ENCODE measurements around the genes CCL4L2, TBC1D3G, TBC1D3H and GGNBP2.

- RRBS = no CpG with 5 or more reads among the region's 6 CpGs
These were observed at the start of gene CCL4L2 for GRCh38 chr17:36210750-36211291. Gene CCL4L2, plus strand, starts transcription at chr17:36211063.

- RRBS = no CpG with 5 or more reads among the region's 8 CpGs
These were observed at the start of gene TBC1D3G for GRCh38 chr17:36323638-36323955. Gene TBC1D3G, plus strand, starts transcription at chr17:36323884.

DNA sequence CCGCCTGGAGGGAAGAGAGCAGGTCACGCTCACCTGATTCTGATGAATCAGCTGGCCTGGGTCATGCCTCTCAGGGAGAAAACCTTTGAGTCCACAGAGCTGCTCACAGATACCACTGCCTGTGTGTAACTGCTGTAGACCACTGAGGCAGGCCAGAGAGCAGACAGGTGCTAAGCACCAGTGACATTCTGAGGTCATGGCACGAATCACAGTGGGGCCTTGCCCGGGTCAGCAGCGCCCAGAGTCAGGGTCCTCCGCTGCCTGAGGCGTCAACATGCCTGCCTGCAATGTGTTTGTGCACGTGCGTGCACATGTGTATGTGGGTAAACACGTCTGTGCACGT, at the start of gene TBC1D3H:
TSS of gene TBC1D3H (minus strand) at position 144 of the 343 bp plus-strand sequence.
- RRBS = no CpG with 5 or more reads among the region's 11 CpGs

DNA sequence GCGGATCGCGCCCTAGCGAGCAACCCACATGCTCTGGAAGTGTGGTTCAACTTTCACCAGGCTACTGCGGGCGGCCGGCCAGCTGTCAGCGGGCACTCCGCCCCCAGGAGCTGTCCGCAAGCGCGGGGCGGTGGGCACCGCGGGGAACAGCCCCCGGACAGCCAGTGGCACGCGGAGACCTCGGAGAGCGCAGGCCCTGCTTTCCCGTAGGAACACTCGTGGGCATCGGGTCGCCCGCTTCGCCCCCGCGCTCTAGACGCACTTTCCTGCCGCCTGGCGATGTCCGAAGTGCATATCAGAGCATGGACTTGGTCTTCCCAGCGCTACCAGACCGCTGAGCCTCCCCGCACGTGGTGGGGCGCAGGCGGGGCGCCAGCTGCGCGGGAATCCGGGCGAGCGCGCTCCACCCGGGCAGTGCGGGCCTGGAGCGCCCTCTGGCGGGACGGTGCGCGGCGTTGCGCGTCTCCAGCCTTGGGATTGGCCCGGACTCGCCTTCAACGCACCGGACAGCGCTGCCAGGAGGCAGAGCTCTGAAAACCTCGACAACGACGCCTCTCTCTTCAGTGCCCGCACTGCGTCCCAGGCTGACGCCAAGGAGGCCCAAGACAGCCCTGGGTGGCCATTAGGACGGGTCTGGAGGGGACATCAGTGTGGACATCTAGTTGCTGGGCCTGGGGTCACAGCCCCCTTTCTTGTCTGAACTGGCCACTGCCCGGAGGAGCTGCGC, 3.6 kb upstream of the ZNHIT3 start:
- RRBS = no CpG with 5 or more reads among the region's 69 CpGs

DNA sequence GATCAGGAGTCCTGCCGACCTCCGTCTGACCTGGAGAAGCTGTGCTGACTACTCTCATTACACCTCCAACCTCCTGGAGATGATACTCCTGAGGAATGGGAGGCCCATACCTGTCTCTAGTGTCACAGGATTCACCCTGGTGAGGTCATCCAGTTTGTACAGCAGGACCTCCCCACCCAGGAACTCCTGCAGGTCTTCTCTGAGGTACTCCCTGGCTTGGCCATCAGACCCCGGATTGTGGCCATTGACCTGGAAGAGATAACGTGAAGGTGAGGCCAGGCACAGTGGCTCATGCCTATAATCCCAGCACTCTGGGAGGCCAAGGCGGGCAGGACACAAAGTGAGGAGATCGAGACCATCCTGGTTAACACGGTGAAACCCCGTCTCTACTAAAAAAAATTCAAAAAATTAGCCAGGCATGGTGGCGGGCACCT, 6.7 kb downstream of the MYO19 start:
- RRBS = no CpG with 5 or more reads among the region's 9 CpGs

- RRBS = no CpG with 5 or more reads among the region's 49 CpGs
These were observed 664 bp downstream of the PIGW start for GRCh38 chr17:36535315-36535987.

GRCh38 chr17:36544894-36545347, at the start of gene GGNBP2:
Gene GGNBP2, plus strand, starts transcription at chr17:36544919.
- RRBS = no CpG with 5 or more reads among the region's 45 CpGs

- RRBS = no CpG with 5 or more reads among the region's 13 CpGs
These were observed 126.4 kb downstream of the MRM1 start for GRCh38 chr17:36727654-36728274.

GRCh38 chr17:37066010-37066490, 117.3 kb downstream of the AATF start:
- RRBS = no CpG with 5 or more reads among the region's 17 CpGs

DNA sequence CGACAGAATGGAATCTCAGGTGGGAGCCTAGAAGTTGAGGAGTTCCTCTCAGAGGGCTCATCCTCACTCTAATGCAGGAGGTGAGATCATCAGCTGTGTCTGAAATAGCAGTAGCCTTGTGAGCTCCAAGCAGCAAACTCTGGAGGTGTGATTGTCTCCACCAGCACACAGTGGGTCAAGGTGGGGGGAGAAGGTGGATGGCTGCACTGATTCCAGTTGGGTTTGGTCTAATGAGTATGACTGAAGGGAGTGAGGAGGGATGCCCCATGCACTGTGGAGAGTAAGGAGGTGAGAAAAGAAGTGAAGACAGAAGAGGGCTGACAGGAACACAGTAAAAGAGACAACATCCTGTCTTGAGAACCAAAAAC, 33.9 kb downstream of the DUSP14 start:
- RRBS = no CpG with 5 or more reads among the region's 1 CpG

- RRBS = no CpG with 5 or more reads among the region's 25 CpGs
These were observed 500 bp upstream of the SYNRG start for GRCh38 chr17:37609529-37610307.

DNA sequence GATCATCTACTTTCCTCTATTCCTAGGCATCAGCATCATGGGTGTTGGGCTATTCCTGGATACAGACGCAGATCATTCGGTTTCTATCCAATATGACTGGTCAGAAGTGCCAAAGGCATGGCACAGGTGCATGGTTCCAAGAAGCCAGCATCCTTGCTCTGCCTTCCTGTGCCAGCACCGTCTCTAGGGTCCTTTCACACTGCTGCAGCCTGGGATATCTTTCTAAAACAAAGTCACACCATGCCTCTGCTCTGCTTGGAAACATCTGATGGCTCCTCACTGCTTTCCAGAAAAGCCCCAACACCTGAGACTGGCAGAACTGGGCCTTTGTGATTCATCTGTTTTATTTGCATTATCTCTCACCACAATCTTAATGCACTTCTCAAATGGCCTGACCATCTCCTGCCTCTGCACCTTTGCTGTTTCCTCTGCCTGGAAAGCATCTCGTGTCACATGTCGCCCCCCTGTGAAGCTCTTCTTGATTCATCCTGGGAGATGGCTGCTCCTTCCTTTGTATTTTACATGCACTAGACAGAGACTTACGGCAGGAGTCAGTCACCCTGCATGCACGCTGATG, 30.1 kb downstream of the HNF1B start:
- RRBS = no CpG with 5 or more reads among the region's 7 CpGs

DNA sequence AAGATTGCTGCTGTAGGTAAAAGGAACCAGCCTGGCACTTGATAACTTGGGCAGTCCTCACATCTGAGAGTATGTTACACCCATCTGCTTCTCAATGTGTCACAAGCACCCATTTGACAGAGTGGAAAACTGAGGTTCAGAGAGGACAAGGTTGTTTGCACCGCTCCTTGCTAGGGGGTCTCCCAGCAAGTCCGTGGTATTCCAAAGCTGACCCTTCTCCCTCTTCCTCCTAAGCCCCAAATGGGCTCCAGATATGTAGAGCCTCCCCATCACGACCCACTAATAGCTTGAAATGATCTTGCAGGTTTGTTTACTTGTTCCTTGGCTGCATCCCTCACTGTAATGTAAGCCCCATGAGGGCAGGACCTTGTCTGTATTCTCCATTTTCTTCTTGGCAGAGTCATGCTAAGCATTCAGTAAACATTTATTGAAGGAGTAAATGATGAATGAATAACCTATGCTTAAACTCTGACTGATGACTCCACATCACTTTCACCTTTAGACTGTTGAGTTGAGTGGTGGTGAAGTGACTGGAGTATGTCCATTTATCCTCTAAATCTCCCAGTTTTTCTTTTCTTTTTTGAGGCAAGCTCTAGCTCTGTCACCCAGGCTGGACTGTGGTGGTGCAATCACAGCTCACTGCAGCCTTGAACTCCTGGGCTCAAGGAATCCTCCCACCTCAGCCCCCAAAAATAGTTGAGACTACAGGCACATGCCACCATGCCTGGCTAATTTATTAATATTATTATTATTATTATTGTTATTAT, 26.3 kb downstream of the HNF1B start:
- RRBS = no CpG with 5 or more reads among the region's 3 CpGs

DNA sequence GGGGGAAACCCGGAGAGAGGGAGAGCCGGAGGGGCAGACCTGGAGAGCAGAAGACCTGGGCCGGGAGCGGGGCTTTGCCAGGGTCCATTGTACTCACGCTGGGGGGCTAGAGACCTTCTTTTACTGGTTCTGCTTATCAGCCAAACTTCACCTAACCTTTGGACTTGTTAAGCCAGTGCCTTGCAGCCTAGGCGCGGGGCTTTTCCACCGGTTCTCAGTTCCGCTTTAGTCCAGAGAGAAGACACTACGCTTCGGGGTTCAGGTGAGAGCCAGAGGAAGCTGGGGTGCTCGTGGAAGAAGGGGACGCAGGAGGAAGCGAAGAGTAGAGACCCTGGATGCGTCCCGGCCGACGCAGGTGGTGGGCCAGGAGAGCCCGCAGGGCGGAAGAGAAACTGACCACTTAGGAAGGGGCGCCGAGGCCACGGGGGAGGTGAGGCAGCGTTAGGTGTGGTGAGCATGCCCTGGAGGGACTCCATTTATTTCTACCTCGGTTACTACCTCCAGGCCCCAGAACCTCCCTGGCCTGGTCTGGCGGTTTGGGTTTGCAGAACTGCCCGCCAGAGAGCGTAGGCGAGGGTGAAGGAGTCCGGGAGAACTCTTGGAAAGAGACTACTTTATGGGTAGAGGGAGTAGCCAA, 411 bp upstream of the HNF1B start:
- RRBS = no CpG with 5 or more reads among the region's 30 CpGs

GRCh38 chr17:38256120-38256647, 40.8 kb upstream of the MRPL45 start:
- RRBS = no CpG with 5 or more reads among the region's 24 CpGs

DNA sequence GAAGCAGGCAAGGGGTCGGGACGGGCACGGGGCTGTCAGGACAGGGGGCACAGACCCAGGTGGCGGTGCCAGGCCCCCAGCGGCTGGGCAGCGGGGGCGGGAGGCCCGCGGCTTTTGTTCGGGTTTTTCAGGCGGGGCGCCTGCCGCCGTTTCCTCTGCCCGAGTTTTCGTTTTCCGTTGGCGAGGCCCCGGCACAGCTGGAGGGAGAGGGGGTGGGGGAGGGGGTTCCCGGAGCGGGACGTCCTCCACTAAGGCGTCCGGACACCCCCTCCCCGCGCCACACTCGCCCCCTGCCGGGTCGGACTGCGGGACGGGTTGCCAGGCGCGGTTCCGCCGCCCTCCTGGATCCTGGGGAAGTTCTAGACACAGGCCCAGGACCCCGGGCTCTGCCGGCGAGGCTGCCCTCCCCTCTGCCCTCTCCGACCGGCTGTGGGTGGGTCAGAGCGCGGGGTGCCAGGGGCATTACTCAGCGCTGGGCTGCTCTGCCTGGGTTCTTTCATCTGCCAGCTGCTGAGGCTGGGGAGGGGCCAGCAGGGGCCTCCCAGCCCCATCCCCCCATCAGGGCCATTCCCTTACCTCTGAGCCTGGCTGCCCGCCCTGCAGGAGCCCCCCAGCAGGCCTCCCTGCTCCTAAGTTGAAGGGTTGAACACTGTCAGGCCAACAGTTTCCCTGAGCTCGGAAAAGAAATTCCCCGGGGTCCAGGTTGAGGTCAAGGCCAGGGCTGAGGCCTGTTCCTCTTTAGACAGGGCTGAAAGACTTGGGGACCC, 682 bp downstream of the ARHGAP23 start:
- RRBS = no CpG with 5 or more reads among the region's 46 CpGs

DNA sequence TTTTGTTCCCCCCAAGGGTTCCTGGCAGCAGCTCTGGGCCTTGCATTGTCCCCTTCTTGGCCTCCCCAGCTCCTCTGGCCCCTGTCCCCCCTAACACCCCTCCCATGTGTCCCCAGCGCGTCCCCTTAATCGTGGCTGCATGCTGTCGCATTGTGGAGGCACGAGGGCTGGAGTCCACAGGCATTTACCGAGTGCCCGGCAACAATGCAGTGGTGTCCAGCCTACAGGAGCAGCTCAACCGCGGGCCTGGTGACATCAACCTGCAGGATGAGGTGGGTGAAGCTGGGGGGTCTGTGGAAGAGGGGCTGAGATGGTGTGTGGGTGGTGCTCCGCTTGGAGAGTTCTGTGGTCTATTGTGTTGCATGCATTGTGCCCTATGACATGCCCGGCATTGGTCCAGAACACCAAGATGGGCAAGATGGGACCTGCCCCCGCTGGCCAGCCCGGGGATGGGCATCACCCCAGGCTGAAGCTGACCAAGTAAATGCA, 54.2 kb downstream of the ARHGAP23 start:
- RRBS = no CpG with 5 or more reads among the region's 13 CpGs

DNA sequence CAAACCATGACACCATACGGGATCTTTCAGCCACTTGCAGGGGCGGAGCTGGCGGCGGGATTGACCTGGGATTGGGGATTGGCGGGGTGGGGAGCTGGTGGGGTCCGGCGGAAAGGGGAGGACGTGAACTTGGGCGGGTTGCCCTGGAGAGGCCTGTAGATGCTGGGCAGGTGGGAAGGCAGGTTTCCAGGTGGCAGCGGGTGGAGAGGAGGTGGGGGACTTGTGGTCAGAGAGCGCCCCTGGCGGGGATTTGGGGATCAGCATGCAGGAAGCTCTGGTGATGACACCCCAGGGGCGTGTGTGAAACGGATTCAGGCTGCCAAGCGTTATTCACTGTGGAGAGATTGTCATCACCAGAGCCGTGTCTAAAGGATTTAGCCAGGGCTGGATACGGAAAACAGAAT, 81.0 kb downstream of the ARHGAP23 start:
- RRBS = no CpG with 5 or more reads among the region's 17 CpGs

GRCh38 chr17:38559005-38559362, 46.8 kb downstream of the SRCIN1 start:
- RRBS = no CpG with 5 or more reads among the region's 13 CpGs

GRCh38 chr17:38591003-38591343, 14.8 kb downstream of the SRCIN1 start:
- RRBS = no CpG with 5 or more reads among the region's 2 CpGs

All from AG09309 (cell line).